Pulmonary lymph node (tissue), 1 donor: ENCODE measurements around the genes ZFPM1 and ZC3H18.

DNA sequence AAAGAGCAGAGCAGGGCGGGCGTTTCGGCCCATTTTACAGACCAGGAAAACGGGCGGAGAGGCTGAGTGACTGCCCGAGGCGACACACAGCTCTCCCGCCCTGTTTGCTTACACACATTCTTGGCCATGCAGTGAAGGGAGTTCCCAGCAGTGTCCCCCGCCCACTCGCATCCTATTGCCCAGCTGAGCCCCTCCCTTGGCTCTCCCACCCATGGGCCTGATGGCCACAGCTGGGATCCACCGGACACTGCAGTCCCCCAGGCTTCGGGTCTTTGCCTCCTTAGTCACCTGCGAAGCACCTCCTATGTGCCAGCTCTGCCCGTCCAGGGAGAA is 136.8 kb downstream of the BANP start:
- PRO-cap, result unidirectional peak, plus-strand start at position 212 of the sequence

- PRO-cap, result no peak
Measured at GRCh38 chr16:88194318-88195394, 188.1 kb upstream of the ZNF469 start.

GRCh38 chr16:88428241-88428627 is 24.8 kb upstream of the ZFPM1 start:
- PRO-cap, result no peak

- PRO-cap, result bidirectional peak, plus-strand start at chr16:88452832, minus-strand start at chr16:88452684; bidirectional peak, plus-strand start at chr16:88453038, minus-strand start at chr16:88452892; unidirectional peak, plus-strand start at chr16:88453280; unidirectional peak, plus-strand start at chr16:88453376; bidirectional peak, plus-strand start at chr16:88453660, minus-strand start at chr16:88453526
Measured at GRCh38 chr16:88452455-88453575, at the start of gene ZFPM1. Gene ZFPM1, plus strand, starts transcription at chr16:88453280.

DNA sequence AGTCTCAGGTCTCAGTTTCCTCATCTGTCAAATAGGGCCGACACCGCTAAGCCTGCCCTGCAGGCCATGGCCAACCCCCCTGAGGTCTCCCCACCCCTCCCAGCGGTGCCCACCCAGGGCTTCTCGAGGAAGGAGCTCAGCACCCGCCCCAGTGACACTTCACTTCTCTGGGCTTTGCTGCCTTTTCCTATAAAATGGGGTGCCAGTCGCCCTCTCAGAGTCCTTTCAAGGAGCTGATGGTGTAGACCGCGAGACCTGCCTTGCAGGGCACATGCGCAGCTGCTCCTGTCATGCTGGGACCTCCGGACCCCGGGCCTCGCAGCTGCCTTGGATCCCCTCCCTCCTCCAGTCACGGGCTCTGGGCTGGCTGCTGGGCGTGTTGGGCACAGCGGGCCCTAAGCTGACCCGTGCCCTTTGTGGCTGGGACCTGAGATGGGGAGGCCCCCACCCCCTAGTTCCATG is 14.3 kb downstream of the ZFPM1 start:
- PRO-cap, result no peak

DNA sequence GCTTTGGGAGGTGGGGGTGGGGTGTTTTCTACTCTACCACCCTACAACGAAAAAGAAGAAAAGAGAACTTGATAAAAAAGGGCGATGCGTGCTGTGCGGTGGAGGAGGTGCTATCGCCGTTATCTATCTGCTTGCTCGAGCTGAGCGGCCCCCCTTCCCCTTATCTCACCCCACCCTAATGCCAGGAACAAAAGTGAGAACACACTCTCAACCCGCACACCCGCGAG is 14.6 kb downstream of the ZFPM1 start:
- PRO-cap, result no peak

- PRO-cap, result bidirectional peak, plus-strand start at chr16:88570413, minus-strand start at chr16:88570115
Measured at GRCh38 chr16:88569911-88571397, at the start of gene ZC3H18. Gene ZC3H18, plus strand, starts transcription at chr16:88570403.

- PRO-cap, result no peak
Measured at GRCh38 chr16:88610853-88611630, 27.3 kb upstream of the IL17C start.

DNA sequence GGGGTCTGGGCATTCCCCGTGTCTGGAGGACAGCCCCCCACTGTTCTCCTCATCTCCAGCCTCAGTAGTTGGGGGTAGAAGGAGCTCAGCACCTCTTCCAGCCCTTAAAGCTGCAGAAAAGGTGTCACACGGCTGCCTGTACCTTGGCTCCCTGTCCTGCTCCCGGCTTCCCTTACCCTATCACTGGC is 1.7 kb downstream of the IL17C start:
- PRO-cap, result no peak

DNA sequence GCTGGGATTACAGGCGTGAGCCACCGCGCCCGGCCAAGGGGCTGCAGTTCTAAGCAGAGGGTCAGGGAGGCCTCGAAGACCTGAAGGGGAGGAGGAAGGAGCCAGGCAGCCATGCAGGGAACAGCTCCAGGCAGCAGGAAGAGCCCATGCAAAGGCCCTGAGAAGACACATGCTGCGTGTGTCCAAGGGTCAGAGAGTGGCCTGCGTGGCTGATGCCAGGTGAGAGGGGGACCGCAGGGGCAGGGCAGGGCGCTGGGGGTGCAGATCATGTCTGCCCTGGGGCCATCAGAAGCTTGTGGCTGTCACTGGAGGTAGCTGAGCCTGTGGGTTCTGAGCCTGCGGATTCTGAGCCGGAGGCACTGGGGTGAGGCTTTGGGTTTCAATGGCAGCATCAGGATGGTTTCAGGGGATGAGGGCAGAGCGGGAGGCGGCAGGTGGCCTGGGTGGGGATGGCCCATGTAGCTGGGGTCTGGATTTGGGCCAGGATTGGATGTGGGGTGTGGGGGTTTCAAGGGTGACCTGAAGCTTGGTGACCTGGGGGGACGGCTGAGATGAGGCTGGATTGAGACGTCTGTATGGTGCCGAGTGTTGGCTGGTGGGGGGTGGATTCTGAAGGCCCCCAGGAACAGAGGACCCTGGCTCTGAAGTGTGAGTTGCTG is 3.7 kb downstream of the IL17C start:
- PRO-cap, result no peak

- PRO-cap, result bidirectional peak, plus-strand start at chr16:88650700, minus-strand start at chr16:88650616
Measured at GRCh38 chr16:88650557-88650770, 389 bp downstream of the CYBA start.

DNA sequence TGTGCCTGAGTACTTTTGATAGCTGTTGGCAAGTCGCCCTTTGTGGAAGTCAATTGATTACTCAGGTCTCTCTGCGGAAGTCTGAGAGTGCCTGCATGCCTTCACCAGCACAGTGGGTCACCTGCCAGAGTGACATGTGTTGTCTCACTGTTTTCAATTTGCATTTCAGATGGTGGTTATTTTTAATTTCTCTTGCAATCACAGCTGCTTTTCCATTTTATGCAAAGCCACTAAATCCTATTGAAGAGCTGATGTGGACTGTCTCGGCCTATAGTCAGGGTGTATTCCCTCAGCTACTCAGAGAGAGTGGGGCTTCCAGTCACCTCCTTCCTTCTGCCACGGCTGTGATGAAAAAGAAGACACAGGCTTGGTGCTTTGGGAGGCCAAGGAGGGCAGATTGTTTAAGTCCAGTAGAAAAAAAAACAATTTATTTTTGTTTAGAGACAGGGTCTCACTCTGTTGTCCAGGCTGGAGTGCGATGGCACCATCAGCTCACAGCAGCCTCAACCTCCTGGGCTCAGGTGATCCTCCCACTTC is 2.5 kb upstream of the MVD start:
- PRO-cap, result no peak

DNA sequence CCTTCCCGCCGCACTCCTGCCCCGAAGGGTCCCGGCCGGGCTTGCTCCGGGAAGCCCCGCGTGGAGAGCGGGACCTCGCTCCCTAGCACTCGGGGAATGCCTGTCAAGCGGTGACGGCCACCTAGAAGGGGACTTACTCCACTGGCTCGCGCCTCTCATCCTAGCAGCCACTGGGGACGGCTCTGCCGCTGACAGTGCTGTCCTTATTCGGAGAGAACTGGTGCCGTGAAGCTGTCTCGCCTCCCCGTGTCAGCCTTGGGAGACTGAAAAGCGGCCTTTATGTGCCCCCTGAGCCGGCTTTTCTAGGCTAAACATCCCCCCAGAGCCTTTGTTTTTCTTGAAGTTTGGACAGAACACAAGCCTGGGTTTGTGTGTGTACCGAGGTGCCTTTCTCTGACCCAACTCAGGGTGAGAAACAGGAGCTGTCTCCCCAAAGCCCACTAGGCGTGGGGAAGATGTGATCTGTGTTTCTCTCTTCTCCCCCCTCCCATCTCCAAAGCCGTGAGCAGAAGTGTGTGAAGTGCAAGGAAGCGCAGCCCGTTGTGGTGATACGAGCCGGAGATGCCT is 417 bp downstream of the CTU2 start:
- PRO-cap, result no peak

- PRO-cap, result unidirectional peak, plus-strand start at chr16:88768452
Measured at GRCh38 chr16:88767945-88768958, 16.8 kb downstream of the PIEZO1 start.

DNA sequence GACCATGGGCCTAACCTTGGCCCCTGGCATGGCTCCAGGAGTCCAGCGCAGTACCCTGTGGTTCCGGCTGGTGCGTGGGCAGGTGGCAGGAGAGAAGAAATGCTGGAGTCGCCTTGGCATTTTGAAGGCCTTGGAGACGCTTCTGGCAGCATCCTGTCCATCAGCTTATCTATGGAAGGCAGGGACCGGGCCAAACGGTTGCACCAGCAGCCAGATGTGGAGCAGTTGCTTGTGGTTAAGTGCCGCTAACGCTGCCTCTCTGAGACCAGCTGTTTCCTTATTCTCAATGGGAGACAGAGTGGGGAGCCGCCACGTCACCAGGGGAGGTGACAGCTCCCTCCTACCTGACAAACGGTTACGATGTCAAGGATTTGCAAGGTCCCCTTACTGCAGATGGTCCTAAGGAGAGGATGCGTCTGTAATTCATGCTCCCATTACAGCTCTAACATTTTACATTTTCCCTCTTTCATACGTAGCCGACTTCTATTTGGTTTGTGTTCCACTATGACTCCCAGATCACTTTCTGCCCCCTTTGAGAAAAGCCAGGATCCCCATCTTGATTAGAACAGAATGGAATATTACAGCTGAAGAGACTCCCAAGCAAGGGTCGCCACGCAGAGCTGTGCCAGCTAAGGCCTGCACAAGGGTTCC is 3.6 kb upstream of the CDT1 start:
- PRO-cap, result no peak

DNA sequence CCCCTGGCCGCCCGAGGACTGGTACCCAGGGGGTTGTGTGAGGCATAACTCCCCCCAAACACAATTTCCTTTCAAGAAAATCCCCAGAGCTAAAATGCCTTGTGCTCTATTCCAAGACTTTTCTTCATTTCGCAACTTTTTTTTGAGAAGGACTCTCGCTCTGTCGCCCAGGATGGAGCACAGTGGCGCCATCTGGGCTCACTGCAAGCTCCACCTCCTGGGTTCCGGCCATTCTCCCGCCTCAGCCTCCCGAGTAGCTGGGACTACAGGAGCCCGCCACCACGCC is 815 bp upstream of the APRT start:
- PRO-cap, result unidirectional peak, minus-strand start at position 131 of the sequence

DNA sequence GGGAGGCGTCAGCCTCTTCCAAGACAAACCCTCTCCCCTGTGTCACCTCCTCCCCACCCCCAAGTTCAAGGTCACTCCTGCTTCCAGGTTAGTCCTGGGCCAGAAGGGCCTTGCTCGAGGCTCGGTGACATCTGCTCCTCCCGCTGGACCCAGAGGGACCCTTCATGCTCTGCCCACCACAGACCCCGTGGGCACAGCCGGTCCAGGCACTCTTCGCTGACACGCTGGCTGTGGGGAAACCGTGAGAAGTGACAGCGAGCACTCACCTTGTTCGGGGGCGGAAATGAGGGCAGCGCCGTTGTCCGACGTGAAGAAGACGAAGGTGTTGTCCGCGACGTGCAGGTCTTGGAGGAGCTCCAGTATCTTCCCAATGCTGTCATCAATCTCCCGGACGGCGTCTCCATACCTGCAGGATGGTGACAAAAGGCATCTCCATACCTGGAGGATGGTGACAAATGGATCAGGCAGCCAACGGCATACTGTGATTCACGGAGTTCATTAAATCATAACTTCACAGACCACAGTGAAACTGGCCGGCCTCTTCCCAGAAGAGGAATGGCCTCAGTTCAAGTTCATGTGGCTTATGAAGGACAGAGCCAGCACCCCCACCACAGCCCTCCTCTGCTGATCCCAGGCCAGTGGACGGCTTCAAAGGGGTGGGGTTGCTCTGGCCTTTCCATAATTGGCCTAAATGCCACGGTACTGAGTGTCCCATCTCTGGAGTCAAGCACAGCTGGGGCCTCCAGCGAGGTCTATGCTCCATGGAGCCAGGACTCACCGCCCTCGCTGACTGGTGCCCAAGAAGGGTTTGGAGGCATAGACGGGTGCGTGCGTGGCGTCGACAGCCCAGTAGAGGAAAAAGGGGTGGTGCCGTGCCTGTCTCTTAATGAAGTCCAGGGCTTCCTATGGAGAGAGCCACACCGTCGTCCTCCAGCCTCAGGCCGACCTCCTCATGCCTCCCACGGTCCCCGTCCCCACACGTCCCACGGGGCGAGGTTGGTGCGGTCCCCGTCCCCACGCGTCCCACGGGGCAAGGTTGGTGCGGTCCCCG is 21.5 kb downstream of the GALNS start:
- PRO-cap, result no peak

DNA sequence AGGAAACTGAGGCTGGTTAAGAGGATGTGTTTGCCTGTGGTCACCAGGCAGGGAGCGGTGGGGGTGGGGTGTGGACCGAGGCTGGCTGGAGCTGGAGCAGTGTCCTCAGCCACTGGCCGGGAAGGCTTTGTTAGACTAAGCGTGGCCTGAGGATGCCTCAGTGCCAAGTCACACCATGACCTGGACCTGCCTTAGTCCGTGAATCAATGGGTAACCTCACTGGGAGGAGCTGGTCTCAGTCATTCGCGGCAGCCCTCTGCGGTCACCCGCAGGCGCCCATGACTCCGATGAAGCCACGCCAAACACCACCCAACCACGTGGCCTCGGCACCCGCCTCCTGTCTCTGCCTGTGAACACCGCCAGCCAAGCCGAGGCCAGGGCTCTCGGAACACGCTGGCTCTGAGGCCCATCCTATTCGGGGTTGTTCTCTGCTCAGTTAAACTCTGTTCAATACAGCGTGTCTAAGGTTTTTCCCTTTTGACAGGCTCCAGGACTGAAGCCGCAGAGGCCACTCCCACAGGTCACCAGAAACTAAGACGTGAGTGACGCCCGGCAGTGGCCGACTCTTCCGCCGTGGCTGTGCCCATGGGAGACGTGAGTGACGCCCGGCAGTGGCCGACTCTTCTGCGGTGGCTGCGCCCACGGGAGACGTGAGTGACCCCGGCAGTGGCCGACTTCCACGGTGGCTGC is 16.7 kb upstream of the PABPN1L start:
- PRO-cap, result no peak

DNA sequence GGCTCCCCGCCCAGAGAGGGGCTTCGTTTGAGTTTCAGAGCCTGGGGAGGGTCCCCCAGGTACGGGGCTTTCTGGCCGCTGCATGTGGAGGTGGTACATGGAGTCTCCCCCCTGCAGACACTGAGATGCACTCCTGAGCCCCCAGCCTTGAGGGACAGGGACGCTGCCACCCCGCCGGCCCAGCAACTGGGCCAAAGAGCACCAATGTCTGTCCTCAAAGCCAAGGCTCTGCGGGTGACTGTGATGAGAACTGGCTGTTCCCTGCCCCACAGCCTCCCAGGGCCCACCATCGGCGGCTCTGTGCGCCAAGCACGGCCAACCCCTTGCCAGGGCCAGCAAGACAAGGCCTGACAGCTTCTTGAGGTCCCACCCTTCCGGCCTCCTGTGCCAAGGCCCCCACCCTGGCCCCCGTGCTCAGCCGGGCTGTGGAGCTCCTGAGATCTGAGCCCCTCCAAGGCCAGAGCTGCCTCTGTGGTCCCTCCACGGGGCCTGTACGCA is 34.2 kb upstream of the PABPN1L start:
- PRO-cap, result no peak

GRCh38 chr16:88905537-88905849 is 39.0 kb upstream of the PABPN1L start:
- PRO-cap, result no peak